ENCODE measurements around the gene CEACAM4.

DNA sequence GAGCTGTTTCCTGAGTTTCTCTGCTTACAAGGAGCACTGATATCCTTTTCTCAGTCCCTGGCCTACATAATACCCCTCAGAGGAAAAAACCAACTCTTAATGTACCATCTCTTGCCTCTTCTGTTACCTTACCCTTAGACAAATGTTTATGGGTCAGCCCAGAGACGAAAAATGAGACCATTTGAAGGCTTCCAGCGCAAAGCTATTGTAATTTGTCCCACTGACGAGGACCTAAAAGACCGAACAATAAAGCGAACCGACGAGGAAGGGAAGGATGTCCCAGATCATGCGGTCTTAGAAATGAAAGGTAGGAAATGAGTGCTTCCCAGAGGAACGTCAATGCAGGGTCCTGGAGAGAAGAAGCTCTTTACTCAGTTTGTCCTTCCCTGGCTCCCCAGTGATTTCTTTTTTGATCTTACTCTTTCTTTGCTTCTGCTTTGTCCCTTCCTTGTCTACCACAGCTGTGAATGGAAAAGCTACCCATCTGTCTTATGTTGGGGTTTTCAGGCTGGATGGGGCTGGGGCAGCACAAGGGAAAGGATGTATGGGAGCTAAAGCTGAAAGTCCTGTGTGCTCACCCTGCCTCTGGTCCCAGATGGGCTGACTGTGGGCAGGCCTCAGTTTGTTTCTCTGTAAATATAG is 8.5 kb upstream of the CCDC97 start:
- RRBS = no CpG with 5 or more reads among the region's 9 CpGs

- RRBS = no CpG with 5 or more reads among the region's 23 CpGs
Observed at GRCh38 chr19:41316594-41317693, 7.0 kb downstream of the CCDC97 start.

DNA sequence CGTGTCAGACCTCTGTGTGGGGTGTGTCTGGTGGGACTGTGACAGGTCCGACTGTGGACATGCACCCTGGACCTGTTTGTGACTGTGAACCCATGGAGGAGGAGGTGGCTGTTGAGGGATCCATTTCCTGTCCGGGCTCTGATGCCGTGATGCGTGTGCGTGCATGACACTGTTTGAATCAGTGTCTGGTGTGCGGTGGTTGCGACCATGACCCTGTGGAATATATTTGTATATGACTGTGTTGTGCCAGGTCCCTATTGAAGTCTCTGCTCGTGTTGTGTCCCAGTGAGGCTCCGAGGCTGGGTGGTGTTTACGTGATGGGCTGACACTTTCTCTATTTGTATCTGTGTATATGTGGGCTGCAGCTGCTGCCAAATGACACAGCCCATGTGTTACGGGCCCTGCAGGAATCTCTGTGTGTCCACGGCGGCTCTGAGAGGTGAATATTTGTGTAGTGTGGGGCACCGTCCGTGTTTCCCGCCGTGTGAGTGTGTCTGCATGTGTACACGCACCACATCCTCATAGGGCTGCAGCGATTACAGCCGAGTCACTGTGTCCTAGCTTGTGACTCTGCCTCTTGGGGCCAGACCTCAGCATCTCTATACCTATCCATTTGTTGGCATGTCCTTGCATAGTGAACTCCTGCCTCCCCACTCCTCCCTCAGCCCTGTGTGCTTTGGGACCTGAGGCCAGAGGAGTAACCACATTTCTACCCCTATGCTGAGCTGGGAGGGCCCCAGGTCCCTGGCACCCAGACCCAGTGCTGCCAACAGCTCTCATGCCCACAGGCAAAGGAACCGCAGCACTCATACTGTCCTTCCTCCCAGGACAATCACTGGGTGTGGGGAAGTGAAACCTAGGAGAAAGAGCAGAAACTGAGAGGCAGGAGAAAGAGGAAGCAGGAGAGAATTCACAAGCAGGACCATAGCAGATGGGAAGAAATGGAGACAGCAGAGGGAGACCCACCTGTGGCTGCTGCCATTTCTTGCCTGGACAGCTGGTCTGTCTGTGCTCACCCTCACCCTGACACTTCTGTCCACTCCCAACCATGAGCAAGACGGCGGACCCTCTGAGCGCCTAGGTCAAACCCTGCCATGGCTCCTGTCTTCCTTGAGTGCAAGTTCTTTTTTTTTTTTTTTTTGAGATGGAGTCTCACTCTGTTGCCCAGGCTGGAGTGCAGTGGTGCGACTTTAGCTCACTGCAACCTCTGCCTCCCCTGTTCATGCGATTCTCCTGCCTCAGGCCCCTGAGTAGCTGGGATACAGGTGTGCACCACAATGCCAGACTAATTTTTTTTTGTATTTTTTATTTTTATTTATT is 18.7 kb downstream of the CCDC97 start:
- RRBS = no CpG with 5 or more reads among the region's 27 CpGs

GRCh38 chr19:41338609-41339088 is 15.1 kb downstream of the TGFB1 start:
- RRBS = no CpG with 5 or more reads among the region's 9 CpGs

DNA sequence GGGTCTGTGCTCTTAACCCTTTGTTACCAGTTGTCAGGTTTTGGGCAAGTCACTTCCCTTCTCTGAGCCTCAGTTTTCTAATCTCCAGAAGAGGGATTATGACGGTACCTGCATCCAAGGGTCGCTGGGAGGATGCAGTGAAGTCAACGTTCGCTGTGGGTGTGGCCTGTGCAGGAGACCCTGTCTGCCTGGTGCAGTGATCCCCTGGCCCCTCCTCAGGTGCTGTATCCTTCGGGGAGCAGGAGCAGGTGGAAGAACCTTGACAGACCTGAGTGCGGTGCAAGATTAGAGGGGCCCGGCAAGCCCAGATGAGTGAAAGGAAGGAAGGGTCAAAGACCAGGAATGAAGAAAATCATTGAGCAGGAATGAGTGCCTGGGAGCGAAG is 12.8 kb downstream of the B3GNT8 start:
- RRBS = no CpG with 5 or more reads among the region's 8 CpGs

DNA sequence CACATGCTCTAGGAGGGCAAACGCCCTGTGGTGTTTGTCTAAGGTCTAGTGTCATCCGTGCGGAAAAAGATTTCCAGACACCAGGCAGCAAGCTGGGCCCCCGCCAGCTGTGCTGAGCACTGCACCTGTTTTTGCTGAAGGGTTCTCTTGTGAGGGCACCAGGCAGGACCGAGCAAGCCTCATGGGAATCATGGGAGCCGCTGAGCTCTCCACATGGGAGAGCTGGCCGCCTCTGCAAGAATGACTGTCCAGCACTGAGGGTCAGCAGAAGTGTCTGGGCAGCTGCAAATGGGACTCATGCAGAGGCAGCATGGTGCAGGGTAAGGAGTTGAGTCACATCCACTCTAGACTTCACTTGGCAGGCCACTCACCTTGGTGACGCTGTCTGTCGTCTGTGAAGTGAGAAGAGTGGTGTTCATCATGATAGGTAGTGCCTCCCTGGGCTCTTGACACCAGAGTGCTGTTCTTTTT is 12.0 kb downstream of the B3GNT8 start:
- RRBS = no CpG with 5 or more reads among the region's 9 CpGs

DNA sequence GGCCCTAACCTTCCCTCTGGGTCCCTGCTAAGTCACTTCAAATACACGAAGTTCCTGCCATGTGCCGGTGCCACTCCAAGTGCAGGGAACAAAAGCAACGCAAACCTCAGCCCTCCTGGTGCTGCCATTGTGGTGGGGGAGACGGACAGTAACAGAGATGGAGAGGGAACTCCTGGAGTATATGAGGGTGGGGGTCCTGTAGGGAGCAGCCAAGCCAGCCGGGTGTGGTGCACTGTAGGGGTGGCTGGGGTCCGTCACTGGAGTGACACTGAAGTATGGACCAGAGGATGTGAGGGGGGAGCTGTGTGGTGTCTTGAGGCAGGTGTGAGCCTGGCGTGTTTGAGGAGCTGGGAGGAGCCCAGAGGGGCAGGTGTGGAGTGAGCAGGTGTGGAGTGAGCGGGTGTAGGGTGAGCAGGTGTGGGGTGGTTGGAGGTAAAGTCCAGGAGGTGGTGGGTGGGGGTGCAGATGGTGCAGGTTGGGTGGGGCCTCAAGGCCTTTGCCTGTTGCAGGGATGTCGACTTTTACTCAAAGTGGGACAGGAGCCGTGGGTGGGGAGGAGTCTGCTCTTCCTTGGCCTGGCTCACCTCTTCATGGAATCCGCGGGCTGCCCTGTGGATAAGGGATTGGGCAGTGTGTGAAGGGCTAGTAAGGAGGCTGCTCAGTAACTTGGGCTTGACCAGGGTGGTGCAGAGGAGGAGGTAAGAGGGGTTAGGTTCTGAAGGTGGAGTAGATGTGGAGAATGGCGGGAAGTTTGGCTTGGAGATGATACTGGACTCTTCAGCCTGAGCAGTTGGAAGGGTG is 5.8 kb downstream of the B3GNT8 start:
- RRBS = no CpG with 5 or more reads among the region's 13 CpGs

- RRBS = no CpG with 5 or more reads among the region's 22 CpGs
Observed at GRCh38 chr19:41432802-41433473, 5.8 kb upstream of the B3GNT8 start.

DNA sequence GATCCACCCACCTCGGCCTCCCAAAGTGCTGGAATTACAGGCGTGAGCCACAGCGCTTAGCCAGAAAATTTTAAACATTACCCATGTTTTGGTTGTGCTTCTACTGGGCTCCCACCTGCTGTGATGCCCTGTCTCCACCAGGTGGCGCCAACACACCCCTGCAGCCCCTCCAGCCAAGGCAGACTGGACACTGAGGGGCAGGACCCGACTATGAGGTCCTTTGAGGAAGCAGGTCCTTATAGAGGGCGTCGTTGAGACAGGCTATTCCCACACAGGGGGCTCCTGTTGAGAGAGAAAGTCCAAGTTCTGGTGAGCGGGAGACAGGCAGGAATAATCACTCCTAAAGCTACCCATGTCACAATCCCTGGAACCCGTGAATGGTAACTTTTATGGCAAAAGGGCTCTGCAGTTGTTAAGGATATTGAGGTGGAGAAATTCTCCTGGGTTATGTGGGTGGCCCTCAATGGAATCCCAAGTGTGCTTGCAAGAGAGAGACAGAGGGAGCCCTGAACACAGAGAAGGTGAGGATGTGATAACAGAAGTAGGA is 6.5 kb downstream of the ERICH4 start:
- RRBS = no CpG with 5 or more reads among the region's 9 CpGs

- RRBS = no CpG with 5 or more reads among the region's 7 CpGs
Observed at GRCh38 chr19:41626813-41627336, at the start of gene CEACAM4. CEACAM4 (minus strand) TSS chr19:41627074.

DNA sequence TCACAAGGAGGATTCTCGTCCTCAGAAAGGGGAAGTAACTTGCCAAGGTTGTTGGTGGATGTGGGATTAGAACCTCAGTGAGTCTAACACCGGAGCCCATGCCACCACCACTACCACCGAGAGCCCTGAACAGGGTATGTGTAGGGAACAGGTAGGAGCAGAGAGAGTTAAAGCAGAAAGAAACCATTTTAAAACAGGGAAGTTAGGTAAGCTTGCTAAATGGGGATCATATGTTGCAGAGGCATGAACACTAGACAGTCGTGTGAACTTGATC is 9.5 kb upstream of the CEACAM6 start:
- RRBS = no CpG with 5 or more reads among the region's 4 CpGs

DNA sequence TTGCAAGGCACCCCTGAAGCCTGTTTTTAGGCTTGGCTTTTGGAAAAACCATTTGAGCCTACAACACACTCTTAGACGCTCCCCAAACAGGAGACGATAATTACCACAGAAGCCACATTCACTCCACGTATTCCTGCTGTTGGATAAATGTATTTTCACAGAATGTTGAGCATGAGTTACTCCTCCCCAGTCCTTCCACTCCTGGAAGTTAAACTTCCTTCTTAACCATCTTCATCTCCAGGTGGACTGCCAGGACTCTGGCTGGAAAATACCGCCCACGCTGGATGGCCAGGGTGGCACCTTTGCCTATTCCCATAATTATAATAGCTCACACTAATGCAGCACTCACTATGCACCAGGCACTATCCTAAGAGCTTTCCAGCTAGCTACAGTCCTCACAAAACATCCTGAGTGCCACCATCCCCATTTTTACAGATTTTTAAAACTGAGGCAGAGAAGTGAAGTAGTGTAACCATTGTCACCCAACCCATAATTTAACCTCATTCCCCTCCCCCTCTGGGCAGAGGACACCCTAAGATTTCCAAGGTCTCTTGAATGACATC is 18.3 kb downstream of the CEACAM6 start:
- RRBS = no CpG with 5 or more reads among the region's 5 CpGs

DNA sequence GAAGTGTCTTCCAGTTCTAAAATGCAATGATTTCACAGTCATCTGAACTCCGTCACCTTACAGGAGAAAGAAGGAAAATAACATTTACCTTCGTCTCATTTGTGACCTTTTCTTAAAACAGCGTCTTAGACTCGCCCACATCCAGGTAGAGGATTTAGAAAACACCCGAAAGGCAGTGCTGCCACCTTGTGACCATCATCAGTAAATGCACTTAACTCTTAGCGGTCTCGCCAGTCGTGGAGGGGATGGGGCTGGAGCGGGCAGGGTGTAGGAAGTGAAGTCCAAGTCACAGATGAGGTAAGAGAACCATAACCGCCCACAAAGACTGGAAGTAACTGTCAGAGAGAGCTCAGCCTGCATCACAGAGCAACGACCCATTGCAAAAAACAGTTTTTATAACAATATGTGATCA is 10.8 kb upstream of the CEACAM3 start:
- RRBS = no CpG with 5 or more reads among the region's 11 CpGs

- RRBS = no CpG with 5 or more reads among the region's 8 CpGs
Observed at GRCh38 chr19:41886758-41887331, 3.9 kb downstream of the ARHGEF1 start.

DNA sequence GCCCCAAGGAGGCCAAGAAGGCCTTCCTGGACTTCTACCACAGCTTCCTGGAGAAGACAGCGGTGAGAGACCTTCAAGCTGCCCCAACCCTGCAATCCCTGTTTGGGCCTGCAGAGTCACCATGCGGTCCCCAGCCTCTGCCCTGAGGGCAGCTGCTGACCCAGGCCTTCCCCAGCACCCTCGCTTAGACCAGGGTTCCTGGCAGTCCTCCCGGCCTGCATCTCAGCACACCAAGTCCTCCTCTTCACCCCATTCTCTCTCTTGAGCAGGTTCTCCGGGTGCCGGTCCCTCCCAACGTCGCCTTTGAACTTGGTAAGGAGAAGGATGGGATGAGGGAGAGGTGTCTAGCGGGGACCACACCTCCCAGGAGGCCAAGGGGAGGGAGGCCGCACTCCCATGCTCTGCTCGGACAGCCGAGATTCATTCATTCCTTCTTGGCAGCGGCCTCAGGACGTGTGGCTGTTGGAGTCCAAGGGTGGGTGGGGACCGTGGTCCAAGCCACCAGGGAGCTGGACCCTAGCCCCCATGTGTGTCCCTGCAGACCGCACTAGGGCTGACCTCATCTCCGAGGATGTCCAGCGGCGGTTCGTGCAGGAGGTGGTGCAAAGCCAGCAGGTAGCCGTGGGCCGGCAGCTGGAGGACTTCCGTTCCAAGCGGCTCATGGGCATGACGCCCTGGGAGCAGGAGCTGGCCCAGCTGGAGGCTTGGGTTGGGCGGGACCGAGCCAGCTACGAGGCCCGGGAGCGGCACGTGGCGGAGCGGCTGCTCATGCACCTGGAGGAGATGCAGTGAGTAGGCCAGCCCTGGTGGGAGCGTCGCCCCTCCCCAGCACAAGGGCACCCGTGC is 9.3 kb downstream of the ARHGEF1 start:
- RRBS = 85% methylated on average over 5 of the region's 36 CpGs

GRCh38 chr19:41907178-41907694 is 21.0 kb downstream of the ERFL start:
- RRBS = no CpG with 5 or more reads among the region's 16 CpGs

- RRBS = 2% methylated on average over 49 of the region's 66 CpGs
Observed at GRCh38 chr19:41998953-41999458, 5.0 kb upstream of the ATP1A3 start.

GRCh38 chr19:42048995-42049377 is 21.0 kb downstream of the GRIK5 start:
- RRBS = no CpG with 5 or more reads among the region's 4 CpGs

- RRBS = 100% methylated on average over 1 of the region's 55 CpGs
Observed at GRCh38 chr19:42074701-42075938, 846 bp upstream of the ZNF574 start.

GRCh38 chr19:42086339-42087395 is 10.7 kb downstream of the ZNF574 start:
- RRBS = no CpG with 5 or more reads among the region's 15 CpGs

All from epithelial cell of prostate (primary cell).